ENCODE measurements around the genes TSBP1 and B3GALT4.

GRCh38 chr6:32110554-32111085 lies 1.5 kb upstream of the TNXB start:
- RRBS = no CpG with 5 or more reads among the region's 8 CpGs

- RRBS = no CpG with 5 or more reads among the region's 6 CpGs
These were observed 5.3 kb downstream of the PRRT1 start for GRCh38 chr6:32146105-32147161.

GRCh38 chr6:32153339-32153684 lies 629 bp upstream of the PPT2 start:
- RRBS = no CpG with 5 or more reads among the region's 17 CpGs

- RRBS = no CpG with 5 or more reads among the region's 15 CpGs
These were observed 2.3 kb downstream of the PBX2 start for GRCh38 chr6:32187535-32188196.

DNA sequence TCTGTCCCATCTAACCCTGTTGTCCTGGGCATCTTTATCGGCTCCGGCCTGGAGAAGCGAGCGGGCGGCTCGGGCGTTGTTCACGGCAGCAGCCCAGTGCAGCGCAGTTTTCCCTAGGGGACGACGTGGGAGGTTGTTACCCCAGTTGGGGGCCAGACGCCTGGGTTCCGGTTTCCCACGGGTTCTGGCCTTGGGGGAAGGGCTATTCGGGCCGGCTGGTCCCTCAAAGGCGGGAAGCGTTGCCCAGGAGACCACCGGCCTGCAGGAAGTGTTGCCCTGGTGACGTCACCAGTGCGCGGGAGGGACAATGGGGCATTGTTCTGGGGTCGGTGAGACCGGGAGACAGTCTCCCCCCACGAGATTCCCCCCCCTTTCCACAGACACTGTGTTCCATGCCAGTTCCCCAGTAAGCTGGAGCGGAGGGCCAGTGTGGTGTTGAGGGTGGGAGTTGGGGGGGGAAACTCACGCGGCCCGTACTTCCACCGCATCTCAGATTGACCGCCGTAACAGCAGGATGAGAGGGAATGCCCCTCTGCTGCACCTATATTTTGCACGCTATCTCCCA lies 3.9 kb upstream of the GPSM3 start:
- RRBS = 5% methylated on average over 8 of the region's 33 CpGs

GRCh38 chr6:32244850-32245514 lies 21.1 kb upstream of the NOTCH4 start:
- RRBS = 3% methylated on average over 5 of the region's 20 CpGs

- RRBS = no CpG with 5 or more reads among the region's 14 CpGs
These were observed 30.8 kb upstream of the NOTCH4 start for GRCh38 chr6:32254606-32255142.

GRCh38 chr6:32371743-32372142 lies at the start of gene TSBP1:
TSS of gene TSBP1 (minus strand) at chr6:32371903.
- RRBS = no CpG with 5 or more reads among the region's 1 CpG

- RRBS = no CpG with 5 or more reads among the region's 5 CpGs
These were observed 33.2 kb downstream of the HLA-DRA start for GRCh38 chr6:32472743-32473397.

DNA sequence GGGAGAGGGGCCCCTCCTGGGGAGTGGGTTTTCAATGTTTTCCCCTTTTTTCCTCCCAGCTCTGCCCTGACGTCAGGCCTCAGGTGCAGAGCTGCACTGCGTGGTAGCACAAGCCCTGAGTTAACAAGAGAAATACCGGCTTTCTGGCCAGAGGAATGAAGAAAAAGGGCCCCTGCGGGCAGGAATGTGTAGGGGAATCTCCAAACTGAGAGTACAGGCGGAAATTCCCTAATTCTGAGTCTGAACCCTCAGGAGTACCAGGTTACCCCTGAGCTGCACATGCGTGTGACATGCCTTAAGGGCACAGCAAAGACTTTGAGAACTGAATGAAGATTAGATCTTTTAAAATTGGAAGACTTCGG lies 7.1 kb downstream of the PSMB9 start:
- RRBS = no CpG with 5 or more reads among the region's 7 CpGs

DNA sequence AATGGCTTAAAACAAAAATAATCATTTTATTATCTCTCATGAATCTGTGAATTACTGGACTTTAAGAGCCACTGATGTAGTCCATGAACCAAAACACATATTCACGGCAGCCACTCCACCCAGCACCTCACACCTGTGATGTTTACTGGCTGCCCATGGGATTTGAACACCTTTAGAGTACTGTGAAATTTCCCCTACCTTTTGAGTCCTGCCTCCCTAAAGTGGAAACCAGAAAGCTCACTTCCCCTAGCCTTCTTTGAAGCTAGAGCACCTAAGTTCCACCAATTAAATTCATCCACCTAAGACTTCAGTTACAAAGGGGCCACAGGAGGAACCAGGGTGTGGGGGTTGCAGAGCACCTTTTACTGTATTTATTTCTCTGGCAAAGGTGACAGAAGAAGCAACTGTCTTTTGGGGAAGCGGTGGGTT lies 12.9 kb downstream of the PSMB9 start:
- RRBS = no CpG with 5 or more reads among the region's 2 CpGs

GRCh38 chr6:32977613-32978418 lies 9.4 kb downstream of the BRD2 start:
- RRBS = no CpG with 5 or more reads among the region's 11 CpGs

DNA sequence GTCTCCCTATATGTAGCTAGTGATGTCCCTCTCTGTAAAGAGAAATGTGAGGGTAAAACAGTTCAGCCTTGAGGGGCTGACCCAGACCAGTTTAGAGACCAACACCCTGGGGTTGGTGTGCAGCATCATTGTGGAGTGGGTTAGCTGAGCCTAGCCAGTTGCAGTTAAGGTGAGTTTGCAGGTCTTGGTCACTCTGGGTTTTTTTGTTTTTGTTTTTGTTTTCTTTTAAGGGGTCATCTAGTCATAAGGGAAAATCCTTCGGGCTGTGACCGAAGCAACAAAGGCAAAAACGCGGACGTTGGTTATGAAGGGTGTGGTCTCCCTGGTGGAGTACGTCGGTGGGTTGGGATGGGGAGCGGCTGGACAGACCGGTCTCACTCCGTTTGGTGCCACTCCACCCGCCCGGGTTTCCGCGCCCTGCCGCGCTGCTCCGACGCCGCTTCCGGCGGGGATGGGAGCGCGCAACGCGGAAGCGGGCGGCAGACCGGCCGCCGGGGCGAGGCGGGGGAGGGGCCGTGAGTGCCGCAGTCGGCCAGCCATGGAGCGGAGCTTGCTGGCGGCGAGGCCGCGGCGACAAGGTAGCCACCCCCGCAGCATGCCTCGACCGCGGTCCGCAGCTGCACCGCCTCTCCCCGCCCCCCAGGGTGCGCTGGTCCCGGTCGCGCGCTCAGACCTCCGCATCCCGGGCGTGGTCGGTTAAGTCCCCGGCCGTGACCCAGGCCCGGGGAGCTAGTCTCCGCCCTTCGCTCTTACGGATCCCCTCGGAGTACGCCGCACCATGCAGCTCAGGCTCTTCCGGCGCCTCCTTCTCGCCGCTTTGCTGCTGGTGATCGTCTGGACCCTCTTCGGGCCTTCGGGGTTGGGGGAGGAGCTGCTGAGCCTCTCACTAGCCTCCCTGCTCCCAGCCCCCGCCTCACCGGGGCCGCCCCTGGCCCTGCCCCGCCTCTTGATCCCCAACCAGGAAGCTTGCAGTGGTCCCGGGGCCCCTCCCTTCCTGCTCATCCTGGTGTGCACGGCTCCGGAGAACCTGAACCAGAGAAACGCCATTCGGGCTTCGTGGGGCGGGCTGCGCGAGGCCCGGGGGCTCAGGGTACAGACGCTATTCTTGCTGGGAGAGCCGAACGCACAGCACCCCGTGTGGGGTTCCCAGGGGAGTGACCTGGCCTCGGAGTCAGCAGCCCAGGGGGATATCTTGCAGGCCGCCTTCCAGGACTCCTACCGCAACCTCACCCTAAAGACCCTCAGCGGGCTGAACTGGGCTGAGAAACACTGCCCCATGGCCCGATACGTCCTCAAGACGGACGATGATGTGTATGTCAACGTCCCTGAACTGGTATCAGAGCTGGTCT lies at the start of gene B3GALT4:
Gene B3GALT4 (plus strand): TSS at position 482 of the 1,349 bp plus-strand sequence.
- RRBS = 11% methylated on average over 39 of the region's 100 CpGs

GRCh38 chr6:33279599-33280022 lies 2.7 kb downstream of the B3GALT4 start:
- RRBS = no CpG with 5 or more reads among the region's 6 CpGs

- RRBS = no CpG with 5 or more reads among the region's 7 CpGs
These were observed 258 bp upstream of the RGL2 start for GRCh38 chr6:33299122-33299277.

DNA sequence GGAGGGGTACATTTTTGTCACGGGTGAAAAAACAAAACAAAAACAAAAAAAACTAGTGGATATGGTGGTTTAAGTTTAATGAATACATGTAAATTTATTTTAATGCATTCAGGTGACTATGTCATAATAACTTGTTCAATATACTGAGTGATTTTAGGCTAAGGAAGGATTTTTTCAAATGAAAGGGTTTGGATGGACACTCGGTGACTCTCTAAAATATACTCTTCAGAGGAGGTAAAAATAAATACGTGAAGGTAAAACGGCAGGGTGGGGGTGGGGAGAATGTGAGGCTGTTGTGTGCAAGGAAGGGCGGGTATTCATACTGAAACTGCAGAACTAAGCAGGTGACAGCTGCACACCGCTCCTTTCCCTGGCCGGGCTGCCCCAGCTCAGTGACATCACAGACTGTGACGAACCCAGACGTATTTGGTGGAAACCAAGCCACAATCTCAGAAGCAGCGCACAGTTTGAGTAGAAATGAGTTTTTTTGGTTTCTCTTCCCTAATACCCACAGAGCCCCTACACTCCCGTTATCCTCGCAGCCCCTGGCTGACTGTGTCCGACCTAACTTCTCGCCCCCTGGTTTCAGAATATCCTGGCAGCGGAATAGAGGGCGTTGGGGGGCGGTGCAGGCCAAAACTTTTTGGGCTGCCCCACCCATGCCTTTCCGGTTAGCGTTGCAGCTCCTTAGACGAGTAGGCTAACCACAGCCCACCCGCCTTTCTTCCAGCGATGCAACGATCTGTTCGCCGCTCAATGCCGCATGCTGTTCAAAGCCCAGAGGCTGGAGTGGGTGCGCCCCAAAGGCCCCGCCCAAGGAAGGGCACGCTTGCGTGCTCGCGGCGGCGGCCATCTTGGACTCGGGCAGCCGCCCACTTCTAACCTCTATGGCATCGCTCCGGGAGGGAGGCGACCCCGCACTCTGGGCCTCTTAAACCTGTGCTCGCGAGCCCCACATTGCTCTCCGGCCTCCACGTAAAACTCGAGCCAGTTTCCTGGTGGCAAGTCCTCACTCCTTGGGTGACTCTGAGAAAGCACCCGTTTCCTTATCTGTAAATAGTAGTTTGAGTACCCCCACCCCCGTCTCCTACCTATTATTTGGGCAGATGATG lies 9.1 kb downstream of the BAK1 start:
- RRBS = 2% methylated on average over 6 of the region's 47 CpGs

- RRBS = 0% methylated on average over 2 of the region's 14 CpGs
These were observed 5.5 kb upstream of the BAK1 start for GRCh38 chr6:33585394-33586123.

DNA sequence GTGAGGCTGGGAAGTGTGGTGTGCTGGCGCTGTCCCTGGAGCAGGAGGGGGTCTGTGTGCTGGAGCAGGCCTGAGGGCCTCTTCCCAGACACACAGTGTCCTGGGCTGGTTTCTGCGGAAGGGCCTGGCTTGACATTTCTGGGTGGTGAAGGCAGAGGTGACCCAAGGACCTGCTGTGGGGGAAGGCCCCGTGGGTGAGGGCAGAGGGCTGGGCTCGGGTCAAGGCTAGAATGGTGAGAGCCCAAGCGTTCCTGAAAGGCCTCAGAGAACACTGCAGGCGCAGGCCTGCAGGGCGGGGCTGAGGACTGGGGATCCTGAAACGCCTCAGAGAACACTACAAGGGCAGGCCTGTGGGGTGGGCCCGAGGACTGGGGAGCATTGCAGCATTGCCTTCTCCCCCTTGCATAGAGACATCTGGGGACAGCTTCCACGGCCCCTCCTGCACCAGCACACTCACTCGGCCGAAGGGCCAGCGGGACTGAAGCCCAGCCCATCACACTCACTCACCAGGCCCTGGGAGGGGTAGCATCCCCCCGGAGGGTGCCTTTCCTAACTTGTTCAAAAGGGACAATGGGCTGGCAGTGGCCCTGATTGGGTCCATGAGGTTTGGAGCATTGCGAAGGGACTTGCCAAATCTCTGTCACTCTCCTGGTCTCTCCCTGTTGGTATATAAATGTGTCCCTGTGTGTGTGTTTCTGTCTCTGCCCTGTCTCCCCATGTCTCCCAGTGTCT lies 10.8 kb upstream of the BAK1 start:
- RRBS = no CpG with 5 or more reads among the region's 15 CpGs

GRCh38 chr6:33684561-33685103 lies 26.9 kb downstream of the UQCC2 start:
- RRBS = 90% methylated on average over 8 of the region's 15 CpGs

GRCh38 chr6:33727713-33729180 lies 16.7 kb upstream of the UQCC2 start:
- RRBS = no CpG with 5 or more reads among the region's 30 CpGs

Measured in foreskin fibroblast (primary cell).